Colon Carcinoma Metastatic in the Lung (tissue), 2 donors: ENCODE results near the genes NNMT, NXPE2, APOC3 and APOA1.

GRCh38 chr11:114168624-114169224 is 109.2 kb downstream of the ZBTB16 start:
- PRO-cap, 2 experiments: no peak in any of the 2 experiments

DNA sequence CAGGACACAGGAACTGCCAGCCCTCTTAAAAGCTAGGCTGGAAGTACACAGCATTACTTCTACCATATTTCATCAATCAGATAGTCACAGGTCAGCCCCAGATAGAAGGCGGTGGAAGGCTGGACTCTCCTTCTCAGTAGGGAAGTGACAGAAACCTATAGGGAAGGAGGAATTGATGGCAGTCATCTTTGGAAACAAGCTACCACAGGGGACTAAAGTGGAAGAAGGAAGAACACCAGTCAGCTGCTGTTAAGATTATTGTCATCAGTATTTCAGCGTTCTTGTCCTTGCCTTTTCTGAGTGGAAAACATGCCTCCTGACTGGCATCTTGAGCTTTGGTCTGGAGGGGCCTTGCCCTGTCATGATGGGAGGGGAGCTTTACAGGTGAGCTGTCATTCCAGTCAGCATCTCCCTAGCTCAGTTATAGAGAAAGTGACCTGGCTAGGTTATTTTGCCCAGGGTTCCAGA is 103.9 kb upstream of the NNMT start:
- PRO-cap, 2 experiments: no peak in any of the 2 experiments

DNA sequence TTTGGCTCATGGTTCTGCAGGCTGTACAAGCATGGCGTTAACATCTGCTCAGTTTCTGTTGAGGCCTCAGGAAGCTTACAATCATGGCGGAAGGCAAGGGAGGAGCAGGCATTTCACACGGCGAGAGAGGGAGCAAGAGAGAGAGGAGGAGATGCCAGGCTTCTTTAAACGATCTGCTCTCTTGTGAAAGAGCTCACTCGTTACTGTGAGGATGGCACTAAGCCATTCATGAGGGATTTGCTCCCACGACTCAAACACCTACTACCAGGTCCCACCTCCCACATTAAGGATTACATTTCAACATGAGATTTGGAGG is 18.1 kb upstream of the NNMT start:
- PRO-cap, 2 experiments: no peak in any of the 2 experiments

- PRO-cap, 2 experiments: peak in 2 of 2 experiments; most common plus-strand start chr11:114280915 (in 2); most common minus-strand start chr11:114280914 (in 1)
These were observed 15.6 kb upstream of the NNMT start for GRCh38 chr11:114280472-114281128.

DNA sequence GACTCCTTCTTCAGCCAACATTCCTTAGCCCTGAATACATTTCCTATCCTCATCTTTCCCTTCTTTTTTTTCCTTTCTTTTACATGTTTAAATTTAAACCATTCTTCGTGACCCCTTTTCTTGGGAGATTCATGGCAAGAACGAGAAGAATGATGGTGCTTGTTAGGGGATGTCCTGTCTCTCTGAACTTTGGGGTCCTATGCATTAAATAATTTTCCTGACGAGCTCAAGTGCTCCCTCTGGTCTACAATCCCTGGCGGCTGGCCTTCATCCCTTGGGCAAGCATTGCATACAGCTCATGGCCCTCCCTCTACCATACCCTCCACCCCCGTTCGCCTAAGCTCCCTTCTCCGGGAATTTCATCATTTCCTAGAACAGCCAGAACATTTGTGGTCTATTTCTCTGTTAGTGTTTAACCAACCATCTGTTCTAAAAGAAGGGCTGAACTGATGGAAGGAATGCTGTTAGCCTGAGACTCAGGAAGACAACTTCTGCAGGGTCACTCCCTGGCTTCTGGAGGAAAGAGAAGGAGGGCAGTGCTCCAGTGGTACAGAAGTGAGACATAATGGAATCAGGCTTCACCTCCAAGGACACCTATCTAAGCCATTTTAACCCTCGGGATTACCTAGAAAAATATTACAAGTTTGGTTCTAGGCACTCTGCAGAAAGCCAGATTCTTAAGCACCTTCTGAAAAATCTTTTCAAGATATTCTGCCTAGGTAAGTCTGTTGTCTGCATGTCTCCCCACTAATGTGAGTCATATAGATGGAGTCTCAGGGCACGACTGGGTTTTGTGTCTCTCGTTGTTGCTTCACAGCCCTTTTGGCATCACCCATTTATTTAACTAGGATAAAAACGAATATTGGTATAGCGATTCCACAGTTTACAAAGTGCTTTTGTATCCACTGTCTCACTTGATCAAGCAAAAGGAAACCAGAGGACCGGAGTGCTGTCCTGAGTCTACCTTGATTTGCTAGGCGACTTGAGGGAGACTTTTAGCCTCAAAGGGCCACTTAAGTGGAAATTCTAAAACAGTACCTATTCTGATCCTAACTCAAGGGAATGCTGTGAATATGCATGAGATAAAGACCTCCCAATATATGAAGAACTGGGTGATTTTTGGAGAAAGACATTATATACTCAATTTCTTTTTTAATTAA is at the start of gene NNMT:
TSS of gene NNMT (plus strand) at position 408 of the 1,160 bp plus-strand sequence.
- PRO-cap, 2 experiments: peak in 2 of 2 experiments; most common plus-strand start position 432 of the sequence (in 1); most common minus-strand start position 262 of the sequence (in 2)

GRCh38 chr11:114306697-114307377 is 10.6 kb downstream of the NNMT start:
- PRO-cap, 2 experiments: no peak in any of the 2 experiments

DNA sequence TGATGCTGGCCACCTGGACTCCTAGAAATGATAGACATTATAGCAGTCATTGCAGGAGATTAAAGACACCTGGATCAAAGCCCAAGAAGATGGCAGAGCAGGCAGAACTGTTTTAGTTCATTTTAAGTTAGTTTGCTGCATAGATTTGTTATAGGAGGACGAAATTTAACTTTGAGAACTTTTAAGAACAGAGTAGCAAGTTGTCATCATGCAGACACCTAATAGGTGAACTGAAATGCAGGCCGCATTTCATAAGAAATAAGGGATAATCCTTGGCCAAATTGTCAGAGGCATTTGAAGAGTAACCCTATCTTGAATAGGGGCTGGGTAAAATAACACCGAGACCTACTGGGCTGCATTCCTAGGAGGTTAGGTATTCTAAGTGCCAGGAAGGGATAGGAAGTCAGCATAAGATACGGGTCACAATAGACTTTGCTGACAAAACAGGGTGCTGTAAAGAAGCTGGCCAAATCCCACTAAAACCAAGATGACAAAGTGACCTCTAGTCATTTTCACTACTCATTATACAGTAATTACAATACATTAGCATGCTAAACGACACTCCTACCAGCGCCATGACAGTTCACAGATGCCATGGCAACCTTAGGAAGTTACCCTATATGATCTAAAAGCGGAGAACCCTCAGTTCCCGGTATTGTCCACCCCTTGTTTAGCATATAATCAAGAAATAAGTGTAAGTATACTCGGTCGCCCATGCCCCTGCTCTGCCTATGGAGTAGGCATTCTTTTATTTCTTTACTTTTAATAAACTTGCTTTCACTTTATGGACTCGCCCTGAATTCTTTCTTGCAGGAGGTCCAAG is 1.0 kb upstream of the REXO2 start:
- PRO-cap, 2 experiments: no peak in any of the 2 experiments

DNA sequence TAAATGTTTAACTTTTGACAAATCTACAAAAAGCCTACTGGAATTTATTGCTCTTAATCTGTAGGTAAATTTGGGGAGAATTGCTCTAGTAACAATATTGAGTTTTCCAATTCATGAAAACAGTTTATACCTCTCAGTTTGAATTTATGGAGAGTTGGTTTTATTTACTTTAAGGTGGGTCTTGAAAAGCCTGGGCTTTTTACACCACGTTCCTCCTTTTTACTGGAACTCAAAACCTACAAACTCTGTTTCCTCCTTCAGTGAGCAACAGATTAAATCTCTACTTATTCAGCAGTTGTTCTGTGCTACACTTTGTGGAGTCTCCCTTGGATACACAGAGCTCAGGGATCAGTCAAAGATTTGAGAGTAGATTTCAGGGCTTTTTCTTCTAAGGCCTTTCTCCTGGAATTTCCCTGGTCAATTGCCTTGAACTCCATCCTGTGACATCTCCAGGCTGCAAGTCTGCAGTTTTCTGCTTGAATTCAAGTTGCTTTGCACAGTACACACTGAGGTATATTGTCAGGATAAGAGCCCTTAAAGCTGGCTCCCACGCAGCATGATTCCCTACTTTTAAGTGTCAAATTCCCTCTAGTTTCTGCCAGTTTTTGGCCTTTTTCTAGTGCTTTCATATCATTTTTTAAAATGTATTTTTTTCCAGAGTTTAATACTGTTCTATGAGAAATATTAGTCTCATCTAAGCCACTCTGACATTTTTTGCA is 3.5 kb downstream of the NXPE1 start:
- PRO-cap, 2 experiments: no peak in any of the 2 experiments

GRCh38 chr11:114677945-114678881 is at the start of gene NXPE2:
NXPE2 (plus strand) TSS chr11:114678527.
- PRO-cap, 2 experiments: peak in 2 of 2 experiments; most common minus-strand start chr11:114678182 (in 2)

DNA sequence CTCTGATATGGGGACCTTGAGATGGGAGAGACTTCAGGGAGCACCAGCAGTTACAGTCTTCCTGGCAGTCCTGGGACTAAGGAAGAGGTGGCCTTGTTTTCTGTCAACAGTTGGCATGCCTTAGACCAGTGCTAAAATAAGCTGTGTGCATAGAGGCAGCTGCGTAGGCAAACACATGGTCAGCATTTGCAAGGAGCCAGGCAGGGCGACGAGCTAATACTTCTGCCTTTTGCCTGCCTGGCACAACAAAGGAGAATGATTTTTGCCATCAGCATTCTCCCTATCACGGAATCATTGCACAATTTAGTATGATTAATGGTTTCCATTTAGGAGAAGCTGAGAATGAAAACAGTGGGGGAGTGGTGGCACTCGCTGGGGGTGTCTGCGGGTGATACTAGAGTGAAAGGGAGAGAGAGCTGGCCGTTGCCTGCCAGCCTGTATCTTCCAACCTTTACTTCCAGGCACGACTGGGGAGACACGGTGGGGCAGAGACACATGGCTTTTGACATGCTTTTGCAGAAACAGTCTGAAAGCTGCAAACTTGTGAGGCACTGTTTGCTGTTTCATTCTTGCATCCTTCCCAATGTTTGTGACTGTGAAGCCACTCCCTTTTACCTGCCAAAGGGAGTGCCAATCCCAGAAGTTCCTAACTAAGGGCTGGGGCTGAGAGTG is 335.9 kb downstream of the CADM1 start:
- PRO-cap, 2 experiments: no peak in any of the 2 experiments

DNA sequence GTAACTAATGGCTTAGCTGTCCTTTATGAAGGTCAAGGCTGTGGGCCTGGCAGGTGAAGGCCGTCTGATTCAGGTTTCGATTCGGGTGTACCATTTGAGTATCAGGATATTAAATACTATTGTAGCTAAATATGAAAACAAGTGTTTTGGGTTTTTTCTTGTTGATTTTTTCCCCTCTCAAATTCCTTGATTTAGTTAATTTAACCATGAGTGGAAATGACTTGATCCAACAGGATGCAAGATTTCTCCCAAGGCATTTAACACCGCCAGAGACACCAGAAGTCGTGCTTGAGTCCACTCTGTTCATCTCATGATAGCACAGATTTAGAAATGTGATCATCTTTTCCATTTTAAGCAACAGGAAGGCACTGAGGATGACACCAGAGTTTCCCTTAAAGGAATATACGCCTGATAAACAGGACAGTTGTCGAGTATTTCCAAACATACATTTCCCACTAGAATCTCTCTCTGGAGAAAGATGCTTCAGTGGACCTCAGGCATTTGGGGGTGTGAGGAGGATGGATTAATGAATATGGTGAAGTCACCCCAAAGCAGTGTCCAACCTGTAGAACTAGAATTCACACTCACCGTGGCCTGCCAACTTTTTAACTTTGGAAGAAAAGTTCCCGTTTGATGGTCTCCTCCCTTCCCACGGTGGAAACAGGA is 318.7 kb downstream of the CADM1 start:
- PRO-cap, 2 experiments: no peak in any of the 2 experiments

DNA sequence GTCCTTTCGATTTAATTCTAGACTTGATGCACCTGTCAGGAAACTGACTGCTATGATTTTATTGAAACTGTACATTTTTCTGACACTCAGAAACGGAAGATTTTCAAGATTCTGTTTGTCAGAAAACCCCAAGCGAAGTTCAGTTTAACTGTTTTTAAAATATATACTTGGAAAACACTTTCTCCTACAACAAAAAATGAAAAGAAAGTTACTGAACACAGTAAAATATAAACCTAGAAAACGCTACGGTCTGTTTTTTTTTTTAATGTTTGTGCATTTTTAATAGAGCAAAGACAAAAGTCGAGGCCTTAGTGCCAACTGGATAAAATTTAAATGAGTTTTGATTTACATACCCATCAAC is 81.5 kb downstream of the CADM1 start:
- PRO-cap, 2 experiments: no peak in any of the 2 experiments

DNA sequence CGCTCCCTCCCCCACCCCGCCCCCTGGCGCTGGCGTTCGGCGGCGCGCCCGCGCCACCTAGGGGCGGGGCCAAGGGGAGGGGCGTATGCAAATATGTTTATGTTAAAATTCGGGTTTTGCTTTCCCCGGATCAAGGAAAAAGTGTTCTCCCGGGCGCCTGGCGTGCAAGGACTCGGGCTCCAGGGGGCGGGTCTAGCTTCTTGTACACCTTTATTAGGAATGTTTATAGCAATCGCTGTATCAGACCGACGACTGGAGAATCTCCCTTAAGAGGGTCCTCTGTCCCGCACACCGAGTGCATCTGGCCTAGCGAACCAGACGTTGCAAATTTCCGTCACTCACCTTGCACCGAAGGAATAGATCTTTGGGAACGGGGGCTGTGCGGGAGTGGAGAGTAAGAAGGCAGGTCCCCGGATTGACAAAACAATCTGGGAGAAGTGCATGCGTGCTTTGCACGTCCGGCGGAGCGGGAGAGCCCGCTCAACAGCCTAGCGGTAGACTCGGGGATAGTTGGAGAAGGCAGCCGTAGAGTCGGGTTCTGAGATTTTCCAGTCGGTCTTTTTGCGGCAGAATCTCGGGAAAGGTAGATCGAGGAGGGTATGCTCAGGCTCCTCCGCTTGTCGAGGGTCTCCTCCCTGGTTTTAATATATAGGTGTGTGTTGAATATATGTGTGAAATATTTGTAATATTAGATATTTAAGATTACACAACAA is 482 bp upstream of the CADM1 start:
- PRO-cap, 2 experiments: peak in 2 of 2 experiments; most common plus-strand start position 133 of the sequence (in 2)

- PRO-cap, 2 experiments: no peak in any of the 2 experiments
These were observed 19.7 kb upstream of the CADM1 start for GRCh38 chr11:115523934-115524333.

DNA sequence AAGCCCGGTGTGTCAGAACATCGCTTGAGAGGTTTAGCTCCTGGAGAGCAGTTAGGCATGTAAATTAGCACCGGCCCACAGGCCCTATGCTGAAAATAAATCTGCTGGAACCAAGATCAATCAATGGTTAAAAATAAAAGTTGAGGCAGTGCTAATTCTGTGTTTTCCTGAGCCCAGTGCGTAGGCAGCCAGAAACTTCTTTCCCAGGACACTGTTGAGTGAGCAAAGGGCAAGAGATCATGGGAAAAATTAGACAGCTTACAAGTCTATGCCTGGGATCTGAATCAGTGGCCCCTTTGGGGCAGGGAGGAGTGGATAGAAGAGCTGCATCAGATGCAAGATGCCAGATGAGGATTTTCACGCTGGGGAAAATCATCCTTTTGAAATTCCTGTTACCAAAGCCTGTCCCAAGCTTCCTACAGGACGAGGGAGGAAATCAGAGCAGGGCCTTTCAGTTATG is 539.2 kb downstream of the BUD13 start:
- PRO-cap, 2 experiments: no peak in any of the 2 experiments

- PRO-cap, 2 experiments: no peak in any of the 2 experiments
These were observed 14.7 kb upstream of the APOA5 start for GRCh38 chr11:116806375-116806792.

DNA sequence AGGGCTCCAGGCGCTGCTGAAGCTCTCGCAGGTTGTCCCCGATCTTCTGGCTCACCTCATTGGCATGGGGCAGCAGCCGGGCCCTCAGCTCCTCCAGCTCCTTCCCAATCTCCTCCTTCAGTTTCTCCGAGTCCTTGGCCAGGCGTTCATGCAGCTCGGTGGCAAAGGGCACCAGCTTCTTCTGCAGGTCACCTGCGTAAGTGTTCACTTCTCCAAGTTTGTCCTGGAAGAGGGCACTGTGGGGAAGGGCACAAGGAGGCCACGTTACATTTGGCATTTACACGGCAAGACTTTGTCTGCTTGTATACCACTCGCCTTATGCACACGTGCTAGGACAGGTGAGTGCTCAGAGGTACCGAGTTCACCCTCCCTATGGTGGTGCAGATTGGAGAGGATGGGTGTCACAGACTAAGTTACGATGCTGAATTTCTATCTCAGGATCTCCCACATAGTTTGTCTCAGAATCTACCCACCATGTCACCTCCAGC is 1.4 kb downstream of the APOA4 start:
- PRO-cap, 2 experiments: no peak in any of the 2 experiments

- PRO-cap, 2 experiments: no peak in any of the 2 experiments
These were observed at the start of gene APOC3 for GRCh38 chr11:116829476-116830625. APOC3 (plus strand) TSS chr11:116829907.

GRCh38 chr11:116833795-116834483 is 3.5 kb downstream of the APOA1 start:
- PRO-cap, 2 experiments: no peak in any of the 2 experiments

GRCh38 chr11:116836873-116838291 is at the start of gene APOA1:
APOA1 (minus strand) TSS chr11:116837622.
- PRO-cap, 2 experiments: no peak in any of the 2 experiments